Aorta (tissue), 1 donor: ENCODE measurements around a stretch of chr18.

GRCh38 chr18:79713420-79713685 is 33.8 kb downstream of the CTDP1 start:
- PRO-cap, result no peak

DNA sequence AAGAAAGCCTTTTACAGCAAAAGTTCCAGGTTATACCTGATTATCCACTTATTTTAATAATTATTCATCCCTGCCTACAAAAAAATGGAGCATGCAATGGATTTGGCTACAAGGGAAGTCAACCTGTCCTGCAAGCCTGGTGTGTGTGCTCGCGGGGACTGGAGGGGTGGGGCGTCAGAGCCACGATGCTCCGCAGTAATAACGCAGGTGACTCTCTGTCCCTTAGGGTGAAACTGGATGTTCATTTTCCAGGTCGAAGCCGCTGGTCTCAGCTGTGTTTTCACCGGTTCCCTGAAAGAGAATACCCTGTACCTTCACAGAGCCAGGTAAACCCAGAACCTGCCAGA is 58.4 kb downstream of the KCNG2 start:
- PRO-cap, result no peak

DNA sequence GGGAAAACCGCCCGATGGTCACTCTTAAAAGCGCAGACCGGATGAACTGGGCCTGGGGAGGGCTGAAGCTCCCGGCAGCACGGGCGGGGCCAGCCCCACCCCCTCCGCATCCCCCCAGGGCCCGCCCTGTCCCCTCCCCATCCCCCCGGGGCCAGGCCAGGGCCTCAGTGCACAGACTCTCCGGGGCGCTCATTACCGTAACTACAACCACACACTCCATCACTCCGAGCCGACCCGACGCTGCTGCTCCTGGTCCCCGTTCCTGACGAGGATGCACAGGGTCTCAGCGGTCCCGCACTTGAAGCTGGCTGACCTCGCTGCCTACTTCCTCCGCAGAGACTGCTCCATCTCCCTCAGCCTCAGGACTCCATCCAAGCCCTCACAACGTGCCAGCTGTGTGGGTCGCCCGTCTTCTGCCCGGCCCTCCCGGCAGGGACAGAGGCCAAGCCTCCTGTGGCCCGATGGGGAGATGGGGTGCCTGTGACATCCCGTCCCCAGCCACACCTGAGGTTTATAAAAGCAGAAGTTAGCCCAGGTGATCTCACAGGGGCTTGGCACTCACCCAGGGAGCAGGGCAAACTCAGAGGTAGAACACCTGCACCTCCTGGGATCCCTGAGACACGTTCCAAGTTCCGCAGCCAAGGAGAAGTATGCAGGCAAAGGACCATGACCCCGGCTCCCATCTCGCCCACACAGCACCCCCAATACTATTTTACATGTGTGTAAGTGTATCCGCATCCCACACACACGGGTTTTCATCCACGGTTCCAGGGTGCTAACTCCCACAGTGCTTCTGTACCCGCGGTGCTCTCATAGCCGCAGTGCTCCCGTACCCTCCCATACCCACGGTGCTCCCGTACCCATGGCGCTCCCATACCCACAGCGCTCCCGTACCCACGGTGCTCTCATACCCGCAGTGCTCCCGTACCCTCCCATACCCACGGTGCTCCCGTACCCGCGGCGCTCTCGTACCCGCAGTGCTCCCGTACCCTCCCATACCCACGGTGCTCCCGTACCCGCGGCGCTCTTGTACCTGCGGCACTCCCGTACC is 35.9 kb downstream of the SLC66A2 start:
- PRO-cap, result no peak

DNA sequence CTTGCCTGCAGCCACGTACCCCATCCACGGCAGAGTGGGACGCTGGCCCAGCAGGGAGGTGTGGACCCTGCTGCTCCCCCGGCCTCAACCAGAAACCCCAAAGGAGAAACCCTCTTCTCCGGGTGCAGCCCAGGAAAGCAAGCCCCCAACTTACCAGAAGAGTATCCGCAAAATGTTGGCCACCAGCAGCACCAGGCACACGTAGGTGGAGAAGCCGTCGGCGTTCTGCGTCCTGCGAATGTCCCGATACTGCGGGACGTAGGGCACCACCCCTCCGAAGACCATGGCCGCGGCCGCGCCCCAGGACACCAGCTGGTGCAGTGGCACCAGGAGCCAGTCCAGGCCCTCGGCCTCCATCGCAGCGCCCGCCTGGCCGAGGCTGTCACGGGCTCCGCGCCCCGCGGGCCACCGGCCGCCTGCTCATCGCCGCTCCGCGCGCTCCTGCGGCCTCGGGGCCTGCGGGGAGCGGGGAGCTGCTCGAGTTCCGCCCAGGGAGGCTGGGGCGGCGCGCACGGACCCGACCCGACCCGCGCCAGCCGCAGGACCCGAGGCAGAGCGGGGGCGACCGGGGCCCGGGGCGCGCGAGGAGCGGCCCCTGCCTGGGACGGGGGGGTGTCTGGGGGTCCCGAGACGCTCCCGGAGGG is 761 bp downstream of the SLC66A2 start:
- PRO-cap, result no peak